Measurements from ENCODE around the genes SNX27, LINGO4, LCE3B, LCE1D and SPRR4.

- PRO-cap, 2 experiments: no peak in any of the 2 experiments
Measured at GRCh38 chr1:151405069-151405815, 5.9 kb downstream of the PSMB4 start.

DNA sequence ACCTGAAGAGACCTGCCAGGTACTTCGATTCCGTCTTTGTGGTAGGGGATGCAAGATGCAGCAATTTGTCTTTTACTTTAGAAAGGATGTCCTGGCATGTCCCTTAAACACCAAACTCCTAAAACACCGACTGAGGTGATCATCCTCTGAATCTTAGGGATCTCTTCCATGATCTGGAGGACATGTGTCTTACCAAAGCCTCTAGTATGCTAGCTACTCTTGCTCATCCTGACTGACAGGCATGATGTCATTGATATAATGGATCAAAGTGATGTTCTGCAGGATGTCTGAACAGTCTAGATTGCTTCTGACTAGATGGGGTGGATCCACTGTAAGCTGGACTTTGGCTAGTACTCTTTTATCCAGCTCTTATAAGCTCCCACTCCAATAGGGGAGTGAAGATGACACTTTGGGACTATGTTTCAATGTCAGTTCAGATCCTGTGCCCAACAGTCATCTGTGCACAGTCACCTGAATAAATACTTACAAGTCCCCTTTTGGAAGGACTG, 11.3 kb upstream of the CGN start:
- PRO-cap, 2 experiments: no peak in any of the 2 experiments

DNA sequence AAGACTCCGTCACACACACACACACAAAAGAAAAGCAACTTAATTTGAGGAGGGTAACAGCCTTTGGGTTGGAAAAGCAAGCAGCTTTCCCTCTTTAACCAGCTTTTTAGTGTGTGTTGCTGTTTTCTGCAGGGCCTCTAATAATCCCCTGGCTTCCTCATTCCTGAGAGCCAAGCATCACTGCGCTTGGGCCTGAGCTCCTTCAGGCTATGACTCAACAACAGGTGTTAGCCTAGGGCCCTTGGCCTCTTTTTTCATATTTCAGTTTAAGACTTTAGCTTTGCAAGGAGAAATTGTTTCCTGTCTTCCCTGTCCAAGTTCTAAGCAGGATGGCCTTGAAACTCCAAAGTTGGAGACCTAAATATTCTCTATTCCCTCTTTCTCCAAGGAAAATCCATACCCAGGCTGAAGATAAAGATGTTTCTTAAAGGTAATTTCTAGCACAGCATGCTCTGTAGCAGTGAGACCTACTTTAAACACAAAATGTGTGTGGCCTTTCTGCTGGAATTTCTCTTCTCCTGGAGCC, 26.2 kb upstream of the SNX27 start:
- PRO-cap, 2 experiments: no peak in any of the 2 experiments

- PRO-cap, 2 experiments: peak in 2 of 2 experiments; most common plus-strand start chr1:151612013 (in 1)
Measured at GRCh38 chr1:151611671-151612663, at the start of gene SNX27. Gene SNX27 (plus strand): TSS chr1:151612050.

- PRO-cap, 2 experiments: no peak in any of the 2 experiments
Measured at GRCh38 chr1:151693419-151694409, 22.9 kb downstream of the CELF3 start.

GRCh38 chr1:151716888-151717371, 327 bp upstream of the CELF3 start:
- PRO-cap, 2 experiments: no peak in any of the 2 experiments

- PRO-cap, 2 experiments: no peak in any of the 2 experiments
Measured at GRCh38 chr1:151717372-151717908, 837 bp upstream of the CELF3 start.

GRCh38 chr1:151805196-151805686, at the start of gene LINGO4:
Gene LINGO4 (minus strand): TSS chr1:151805419.
- PRO-cap, 2 experiments: no peak in any of the 2 experiments

DNA sequence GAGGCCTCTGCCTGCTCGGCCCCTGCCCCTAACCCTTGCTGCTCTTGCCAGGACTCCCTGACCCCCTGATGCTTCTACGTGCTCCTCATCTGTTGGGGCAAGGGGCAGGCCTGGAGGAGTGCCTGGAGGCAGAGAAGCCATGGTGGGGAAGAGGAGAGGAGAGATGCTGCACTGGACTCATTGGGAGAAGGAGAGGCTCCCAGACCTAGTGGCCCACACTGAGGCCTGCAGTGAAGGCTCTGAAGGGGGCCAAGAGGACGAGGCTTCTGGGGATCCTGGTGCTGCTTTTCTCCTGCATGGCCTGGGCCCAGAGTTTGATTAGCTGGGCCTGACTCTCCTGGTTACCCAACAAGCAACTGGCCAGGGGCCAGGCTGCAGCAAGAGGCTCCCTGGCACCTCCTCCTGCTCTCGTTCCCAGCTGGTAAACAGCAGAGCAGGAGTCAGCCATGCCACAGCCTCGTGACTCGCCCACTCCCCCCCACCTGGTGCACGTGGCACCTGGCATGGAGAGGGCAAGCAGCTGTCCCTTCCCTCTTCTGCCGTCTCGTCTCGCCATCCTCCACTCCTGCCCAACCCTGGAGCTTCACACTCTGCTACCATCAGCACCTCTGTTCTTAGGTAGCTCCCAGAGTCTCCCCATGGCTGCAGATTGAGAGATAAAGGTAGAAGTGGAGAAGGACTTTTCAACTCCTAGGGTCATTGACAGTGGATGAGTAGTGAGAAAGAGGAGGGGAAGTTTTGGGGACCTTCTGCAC, 931 bp upstream of the RORC start:
- PRO-cap, 2 experiments: peak in 1 of 2 experiments; most common plus-strand start position 492 of the sequence (in 1); most common minus-strand start position 303 of the sequence (in 1)

DNA sequence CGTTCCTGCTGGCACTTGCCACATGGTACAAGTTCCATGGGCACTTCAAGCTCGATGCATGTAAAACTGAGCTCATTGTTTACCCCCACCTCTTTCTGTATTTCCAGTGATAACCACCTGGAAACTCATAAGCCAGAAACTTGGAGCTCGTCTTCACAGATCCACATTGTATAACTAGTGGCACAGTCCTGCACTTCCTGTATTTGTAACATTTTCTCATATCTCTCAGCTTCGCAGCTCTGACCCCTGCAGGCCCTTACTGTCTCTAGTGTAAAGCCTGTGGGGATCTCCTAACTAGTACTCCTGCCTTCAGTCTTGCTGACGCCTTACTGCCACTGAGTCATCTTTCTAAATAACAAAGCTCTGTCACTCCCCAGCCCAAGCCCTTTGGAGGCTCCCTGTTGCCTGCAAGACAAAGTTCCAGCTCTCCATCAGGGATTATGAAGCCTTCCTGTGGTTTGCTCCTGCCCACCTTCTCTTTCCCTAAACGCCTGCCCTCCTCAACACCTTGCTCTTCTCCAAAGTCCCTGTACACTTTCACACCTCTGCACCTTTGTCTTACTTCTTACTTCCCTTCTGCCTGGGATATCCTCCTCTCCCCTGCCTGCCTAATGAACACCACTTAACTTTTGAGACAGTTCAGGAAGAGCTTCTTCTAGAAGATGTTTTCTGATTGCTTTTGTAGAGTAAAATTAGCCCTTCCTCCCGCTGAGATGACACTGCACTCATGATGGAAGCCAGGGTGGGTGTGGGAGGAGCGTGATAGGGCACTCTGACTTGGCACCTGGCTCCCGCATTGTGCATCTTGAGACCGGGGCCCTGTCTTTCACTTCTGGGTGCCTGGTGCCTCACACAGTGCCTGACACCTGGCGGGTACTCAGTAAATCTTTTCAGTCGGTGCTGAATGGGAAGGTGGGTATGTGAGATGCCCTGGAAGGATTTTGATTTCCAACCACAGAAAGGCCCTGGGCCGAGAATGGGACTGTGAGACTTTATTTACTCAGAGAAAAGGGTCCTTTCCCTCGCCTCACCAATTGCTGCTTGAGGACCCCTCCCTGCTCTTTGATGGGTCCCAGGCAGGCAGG, 6.8 kb upstream of the C2CD4D start:
- PRO-cap, 2 experiments: no peak in any of the 2 experiments

DNA sequence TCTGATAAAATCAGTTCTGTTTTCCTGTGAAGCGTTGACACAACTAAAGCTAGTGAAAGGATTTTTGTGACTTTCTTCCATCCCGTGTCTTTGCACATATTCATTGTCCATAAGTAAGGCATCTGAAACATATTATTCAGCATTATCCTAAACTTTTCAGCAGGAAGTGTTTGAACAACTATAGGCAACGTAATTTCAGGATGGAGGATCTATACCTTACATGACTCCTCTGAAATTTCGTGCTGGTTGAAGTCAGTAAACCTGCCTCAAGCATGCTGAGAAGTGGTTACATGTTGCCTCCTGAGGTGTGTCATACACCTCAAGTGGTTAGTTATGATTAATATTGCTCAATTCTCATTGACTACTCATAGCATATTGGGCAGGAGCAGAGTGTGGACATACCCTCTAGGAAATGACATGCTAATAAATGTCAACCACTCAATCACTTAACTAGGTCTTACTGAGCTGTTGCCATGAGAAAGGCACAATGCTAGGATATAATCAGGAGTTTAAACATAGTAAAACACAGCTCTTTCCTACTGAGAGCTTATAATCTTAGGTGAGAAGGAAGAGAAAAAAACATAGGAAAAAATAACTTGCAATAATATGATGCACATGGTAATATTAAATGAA, 37.0 kb upstream of the THEM4 start:
- PRO-cap, 2 experiments: no peak in any of the 2 experiments

DNA sequence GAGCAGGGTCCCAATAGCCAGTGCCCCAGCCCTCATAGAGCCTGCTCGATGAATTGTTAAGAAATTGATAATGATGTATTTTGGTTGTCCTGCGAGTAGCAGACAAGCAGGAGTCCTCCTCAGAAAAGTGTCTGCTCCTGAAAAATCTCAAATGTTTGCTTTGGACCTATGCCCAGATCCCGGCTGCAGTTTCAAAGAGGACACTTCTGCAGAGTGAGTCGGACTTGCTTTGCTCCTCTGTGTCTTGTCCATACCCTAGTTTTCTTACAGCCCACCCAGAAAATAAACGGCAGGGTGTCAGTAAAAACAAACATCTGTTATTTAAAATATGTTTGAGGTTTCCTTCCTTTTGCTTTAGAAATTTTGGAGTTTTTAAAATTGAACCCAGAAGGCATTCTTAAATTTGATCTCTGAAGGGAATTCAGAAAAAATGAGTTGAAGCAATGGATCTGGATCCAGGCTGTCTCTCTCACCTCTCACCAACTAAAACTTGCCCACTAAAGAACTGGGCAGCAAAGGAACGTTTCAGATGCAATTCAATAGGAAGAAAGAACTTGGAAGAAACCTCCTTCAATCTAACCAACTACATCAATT, 2.7 kb downstream of the S100A10 start:
- PRO-cap, 2 experiments: peak in 2 of 2 experiments; most common plus-strand start position 203 of the sequence (in 2)

GRCh38 chr1:151994202-151994342, 413 bp upstream of the S100A10 start:
- PRO-cap, 2 experiments: peak in 2 of 2 experiments; most common plus-strand start chr1:151994235 (in 1)

DNA sequence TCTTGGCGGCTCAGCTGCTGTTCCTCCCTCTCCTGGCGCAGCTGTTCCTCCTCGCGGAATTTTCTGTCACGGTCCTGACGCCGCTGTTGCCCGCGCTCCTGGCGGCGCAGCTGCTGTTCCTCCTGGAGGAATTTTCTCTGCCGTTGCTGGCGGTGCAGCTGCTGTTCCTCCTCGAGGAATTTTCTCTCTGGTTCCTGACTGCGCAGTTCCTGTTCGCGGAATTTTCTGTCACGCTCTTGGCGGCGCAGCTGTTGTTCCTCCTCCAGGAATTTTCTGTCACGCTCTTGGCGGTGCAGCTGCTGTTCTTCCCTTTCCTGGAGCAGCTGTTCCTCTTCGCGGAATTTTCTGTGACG, 6.8 kb downstream of the TCHH start:
- PRO-cap, 2 experiments: no peak in any of the 2 experiments

DNA sequence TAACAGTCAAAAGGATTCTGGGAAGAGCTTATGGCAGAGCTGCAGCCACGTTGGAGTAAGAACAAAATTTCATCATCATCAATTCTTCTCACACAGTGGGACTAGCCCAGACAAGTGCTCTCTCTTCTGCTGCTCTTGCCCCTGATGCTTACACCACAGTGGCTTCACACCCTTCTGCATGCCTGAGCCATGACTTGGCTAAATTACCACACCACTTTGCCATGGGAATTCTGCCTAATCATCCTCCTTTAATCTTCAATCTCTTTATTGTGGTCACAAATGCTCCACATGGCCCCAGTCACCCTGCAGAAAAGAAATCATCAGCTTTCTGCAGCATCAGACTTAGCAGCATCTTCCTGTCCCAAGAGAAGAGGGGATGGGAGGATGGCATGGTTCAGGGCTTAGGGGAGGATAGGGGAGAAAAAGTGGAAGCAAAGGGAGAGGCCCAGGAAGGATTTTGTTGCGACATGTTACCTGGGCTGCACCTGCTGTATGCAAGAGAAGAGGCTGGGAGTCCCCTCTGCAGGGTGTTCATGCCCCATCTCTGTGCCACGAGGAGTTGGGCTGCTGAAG, 8.9 kb upstream of the RPTN start:
- PRO-cap, 2 experiments: no peak in any of the 2 experiments

- PRO-cap, 2 experiments: no peak in any of the 2 experiments
Measured at GRCh38 chr1:152189750-152190189, 30.7 kb upstream of the RPTN start.

DNA sequence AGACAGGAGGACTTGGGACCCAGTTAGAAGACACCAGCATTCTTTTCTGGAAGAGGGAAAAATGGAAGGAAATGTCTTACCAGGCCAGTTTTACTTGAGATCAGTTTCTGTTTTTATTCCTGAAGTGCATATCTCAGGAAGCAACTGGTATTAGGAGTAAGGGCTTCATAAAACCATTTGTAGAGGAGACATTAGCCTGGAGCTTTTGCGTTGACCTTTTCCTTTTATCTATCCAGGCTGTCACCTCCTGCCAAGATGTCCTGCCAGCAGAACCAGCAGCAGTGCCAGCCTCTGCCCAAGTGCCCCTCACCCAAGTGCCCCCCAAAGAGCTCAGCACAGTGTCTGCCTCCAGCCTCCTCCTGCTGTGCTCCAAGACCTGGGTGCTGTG, at the start of gene LCE3B:
Gene LCE3B, plus strand, starts transcription at position 256 of the 388 bp plus-strand sequence.
- PRO-cap, 2 experiments: no peak in any of the 2 experiments

DNA sequence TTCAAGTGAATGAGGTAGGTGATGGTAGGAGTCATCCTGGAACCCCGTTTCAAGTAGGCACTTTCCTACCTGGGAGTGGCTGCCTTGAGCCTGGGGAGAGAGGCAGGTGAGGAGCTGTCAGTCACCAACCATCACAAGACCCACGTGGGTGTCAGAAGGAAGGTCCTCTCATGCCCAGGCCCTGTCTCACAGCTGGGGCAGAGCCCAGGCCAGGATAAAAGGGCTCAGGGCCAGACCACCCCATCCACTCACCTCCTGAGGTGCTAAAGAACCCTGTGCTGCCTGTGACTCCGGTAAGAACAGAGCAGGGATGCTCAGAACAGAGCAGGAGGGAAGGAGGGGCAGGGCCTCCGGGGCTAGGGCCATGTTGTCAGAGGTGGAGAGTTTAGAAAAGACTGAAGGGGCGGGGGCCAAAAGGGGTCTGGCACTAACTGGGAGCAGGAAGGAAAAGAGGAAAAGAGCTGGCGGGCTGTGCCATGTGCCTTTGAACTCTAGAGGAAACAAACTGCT, at the start of gene LCE1D:
Gene LCE1D, plus strand, starts transcription at position 243 of the 510 bp plus-strand sequence.
- PRO-cap, 2 experiments: no peak in any of the 2 experiments

DNA sequence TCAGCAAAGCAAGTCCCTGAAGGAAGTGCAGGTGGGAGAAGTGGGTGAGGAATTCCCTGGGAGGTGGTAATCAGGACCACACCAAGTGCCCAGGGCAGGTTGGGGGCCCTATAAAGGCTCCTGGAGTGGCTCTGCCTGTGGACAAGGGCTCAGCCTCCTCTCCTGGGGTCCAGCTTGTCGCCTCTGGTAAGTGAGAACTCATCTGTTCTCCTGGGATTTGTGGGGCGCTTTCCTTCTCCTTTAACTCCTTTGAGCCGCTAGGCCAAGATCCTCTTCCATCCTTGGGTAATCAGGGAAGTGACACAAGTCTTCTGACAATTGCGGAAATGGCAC, at the start of gene SPRR4:
Gene SPRR4, plus strand, starts transcription at position 140 of the 333 bp plus-strand sequence.
- PRO-cap, 2 experiments: no peak in any of the 2 experiments

GRCh38 chr1:153088218-153088463, 6.2 kb downstream of the SPRR2E start:
- PRO-cap, 2 experiments: no peak in any of the 2 experiments

Data from Colon Carcinoma Metastatic in the Lung (tissue), 2 donors.